ENCODE measurements around a stretch of chr17.

DNA sequence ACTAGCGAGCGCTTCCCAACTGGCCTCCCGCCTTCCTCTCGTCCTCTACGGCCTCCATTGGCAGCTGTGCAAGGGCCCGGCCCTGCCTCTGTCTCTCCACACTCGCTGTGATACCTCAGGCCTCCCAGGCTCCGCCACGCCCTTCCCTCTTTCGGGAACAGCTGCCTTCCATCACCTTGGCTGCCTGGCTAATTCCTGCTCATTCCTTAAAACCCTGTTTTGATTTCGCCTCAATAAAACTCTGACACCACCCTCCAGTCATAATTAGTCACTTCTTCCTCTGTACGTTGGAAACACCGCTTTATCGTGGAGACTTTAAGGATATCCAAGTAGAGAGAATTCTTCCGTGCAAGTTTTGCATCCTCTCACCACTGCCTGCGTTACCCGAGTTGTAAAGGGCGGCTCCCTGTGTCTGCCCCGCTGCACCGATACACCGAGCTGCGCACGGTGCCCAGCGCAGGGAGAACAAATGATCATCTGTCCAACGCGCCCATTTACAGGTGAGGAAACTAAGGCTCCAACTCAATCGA is 927 bp upstream of the SEPTIN9 start:
- RRBS: no CpG with 5 or more reads among the region's 27 CpGs

GRCh38 chr17:77285561-77286567 is 4.6 kb downstream of the SEPTIN9 start:
- RRBS: 3% methylated on average over 3 of the region's 34 CpGs

- RRBS: 0% methylated on average over 5 of the region's 55 CpGs
Observed at GRCh38 chr17:77319310-77320409, 38.4 kb downstream of the SEPTIN9 start.

DNA sequence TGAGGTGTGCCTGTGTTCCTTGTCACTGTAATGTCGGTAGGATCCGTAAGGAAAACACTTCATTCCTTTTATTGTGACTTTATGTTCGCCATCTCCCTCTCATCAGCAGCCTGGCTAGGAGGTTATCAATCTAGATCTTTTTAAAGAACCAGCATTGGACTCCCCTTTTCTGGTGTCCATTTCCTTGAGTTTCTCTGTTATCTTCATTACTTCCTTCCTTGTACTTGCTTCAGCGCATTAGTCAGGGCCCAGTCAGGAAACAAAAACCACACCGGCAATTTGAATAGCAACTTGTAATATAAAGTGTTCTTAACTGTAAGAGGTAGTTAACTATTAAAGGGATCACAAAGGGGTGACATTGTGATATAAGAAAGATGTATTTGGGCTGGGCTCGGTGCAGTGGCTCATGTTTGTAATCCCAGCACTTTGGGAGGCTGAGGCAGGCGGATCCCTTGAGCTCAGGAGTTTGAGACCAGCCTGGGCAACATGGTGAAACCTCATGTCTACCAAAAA is 61.1 kb downstream of the SEPTIN9 start:
- RRBS: no CpG with 5 or more reads among the region's 7 CpGs

DNA sequence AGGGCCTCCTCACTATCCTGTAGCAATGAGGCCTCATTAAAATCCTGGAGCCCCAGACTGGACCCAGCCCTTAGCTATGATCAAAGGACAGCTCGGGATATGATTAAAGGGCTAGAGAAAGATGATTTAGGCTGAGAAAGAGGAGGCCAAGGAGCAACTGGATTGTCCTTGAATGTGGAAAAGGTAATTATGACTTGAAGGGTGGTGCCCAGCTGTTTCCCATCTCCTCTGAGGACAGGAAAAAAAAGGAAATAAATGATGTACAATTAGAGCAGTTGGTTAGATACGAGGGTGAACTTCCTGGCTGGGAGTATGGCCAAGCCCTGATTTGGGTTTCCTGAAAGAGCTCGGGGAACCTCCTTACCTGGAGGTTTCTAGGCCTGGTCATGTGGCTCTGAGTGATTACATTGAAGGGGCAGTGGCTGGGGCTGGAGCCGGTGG is 89.5 kb downstream of the SEPTIN9 start:
- RRBS: no CpG with 5 or more reads among the region's 4 CpGs

DNA sequence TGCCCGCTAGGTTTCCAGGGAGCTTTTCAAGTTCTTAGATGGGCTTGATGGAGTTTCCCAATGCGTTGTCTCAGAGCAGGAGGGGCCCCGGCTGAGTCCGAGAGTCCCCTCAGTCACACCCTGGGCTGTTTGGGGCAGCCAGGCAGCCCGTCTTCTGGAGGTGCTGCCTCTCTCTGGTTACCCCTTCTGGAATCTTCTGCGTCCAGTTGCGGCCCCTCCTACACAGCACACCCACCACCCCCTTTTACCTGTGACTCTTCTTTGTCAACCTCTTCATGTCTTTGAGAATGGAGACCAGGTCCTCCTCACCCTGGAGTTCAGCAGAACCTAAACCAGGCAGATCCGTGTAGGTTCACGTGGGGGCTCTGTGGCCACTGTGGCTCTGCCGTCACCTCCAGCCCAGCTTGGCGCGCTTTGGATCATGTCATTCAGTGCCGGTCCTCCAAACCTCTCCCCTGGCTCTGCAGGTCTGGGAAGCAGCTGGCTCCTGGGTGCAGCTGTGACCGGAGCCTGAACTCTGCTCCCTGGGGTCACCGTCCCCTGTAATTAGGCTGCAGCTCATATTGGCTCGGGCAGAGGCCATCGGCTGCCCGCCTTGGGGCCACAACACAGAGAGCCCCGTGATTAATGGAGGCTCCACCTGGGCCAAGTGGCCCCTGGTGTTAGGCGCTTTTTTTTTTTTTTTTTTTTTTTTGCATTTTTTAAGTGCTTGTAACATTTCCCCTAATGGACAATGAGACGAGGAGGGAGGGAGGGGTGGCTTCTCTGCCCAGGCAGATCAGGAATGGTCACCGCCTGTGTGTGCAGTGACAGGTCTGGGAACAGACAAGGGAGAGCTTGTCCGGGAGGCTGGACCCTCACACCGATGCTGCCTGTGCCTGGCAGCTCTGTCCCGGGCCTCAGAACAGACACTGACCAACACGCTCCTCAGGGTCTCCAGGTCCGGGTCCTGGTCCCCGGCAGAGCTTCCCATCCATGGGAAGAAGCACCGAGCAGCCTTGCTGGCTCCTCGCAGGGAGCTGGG is 107.2 kb downstream of the SEPTIN9 start:
- RRBS: 37% methylated on average over 10 of the region's 30 CpGs

- RRBS: 3% methylated on average over 6 of the region's 32 CpGs
Observed at GRCh38 chr17:77408850-77409756, 127.8 kb downstream of the SEPTIN9 start.

- RRBS: 23% methylated on average over 6 of the region's 18 CpGs
Observed at GRCh38 chr17:77427431-77428177, 146.3 kb downstream of the SEPTIN9 start.

DNA sequence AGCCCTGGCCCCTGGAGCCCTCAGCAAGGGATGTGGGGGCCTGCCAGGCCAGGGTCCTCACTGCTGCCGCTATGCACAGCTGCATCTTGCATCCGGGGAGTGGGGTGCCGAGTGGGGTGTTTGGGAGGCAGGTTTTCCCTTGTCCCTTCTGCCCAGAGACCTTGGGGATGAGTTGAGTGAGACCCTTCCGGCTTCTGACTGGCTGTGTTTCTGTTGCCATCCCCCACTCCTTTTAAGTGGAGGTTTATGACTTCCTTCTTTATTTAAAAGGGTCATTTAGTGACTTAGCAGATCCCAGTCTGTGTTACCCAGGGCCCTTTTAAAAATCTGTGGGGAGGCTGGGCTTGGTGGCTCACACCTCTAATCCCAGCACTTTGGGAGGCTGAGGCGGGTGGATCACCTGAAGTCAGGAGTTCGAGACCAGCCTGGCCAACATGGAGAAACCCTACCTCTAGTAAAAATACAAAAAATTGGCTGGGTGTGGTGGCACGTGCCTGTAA is 179.4 kb downstream of the SEPTIN9 start:
- RRBS: 13% methylated on average over 3 of the region's 7 CpGs

DNA sequence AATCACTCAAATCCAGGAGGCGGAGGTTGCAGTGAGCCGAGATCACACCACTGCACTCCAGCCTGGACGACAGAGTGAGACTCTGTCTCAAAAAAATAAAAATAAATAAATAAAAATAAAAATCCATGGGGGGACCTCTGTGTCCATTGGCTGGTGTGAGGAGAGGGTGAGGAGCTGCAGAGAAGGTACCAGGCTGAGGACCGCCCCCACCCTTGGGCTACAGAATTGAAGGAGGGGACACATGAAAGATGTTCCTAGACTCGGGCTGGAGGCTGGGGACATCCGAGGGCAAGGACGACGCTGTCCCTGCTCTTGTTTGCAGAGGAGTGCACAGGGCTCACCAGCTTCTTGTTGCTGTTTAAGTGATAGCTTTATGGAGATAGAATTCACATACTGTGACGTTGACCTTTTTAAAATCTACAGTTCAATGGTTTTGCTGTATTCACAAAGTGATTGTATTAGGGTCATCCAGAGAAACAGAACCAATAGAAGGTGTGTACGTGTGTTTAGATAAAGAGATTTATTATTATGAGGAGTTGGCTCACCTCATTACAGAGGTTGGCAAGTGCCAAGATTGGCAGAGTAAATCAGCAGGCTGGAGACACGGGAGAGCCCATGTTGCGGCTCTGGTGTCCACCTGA is 180.0 kb downstream of the SEPTIN9 start:
- RRBS: no CpG with 5 or more reads among the region's 12 CpGs

DNA sequence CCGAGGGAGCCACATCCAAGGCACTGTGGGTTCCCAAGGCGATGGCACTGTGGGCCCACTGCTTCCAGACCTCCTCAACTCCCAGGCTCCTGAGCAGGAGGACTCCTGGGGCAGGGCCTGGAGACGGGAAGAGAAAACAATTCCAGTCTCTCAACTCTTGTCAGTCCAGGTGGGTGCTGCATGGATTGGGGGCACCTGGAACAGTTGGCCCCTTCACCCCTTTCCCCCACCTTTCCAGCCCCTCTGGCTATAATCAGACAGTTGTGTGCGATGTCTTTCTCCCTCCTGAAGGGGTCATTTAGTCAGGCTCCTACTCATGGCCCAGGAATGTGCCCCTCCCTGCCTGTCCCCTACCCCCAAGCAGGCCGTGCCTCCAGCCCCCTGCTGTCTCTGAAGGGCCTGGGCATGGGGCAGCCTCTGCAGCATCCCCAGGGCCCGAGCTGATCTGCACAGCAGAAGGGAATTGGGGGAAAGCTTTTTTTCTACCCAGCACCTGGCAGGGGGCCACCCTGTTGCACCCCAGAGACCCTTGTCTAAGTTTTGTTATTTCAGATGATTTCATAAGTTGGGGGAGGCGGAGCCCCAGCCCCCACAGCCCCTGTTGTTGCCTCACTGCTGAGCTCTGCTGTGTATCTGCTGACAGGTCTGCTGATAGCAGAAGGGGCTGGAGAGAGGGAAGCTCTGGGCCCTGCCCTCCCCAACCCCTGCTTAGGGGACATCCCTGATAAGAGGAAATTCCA is 189.8 kb downstream of the SEPTIN9 start:
- RRBS: no CpG with 5 or more reads among the region's 7 CpGs

GRCh38 chr17:77477164-77478050 is 196.1 kb downstream of the SEPTIN9 start:
- RRBS: no CpG with 5 or more reads among the region's 31 CpGs

DNA sequence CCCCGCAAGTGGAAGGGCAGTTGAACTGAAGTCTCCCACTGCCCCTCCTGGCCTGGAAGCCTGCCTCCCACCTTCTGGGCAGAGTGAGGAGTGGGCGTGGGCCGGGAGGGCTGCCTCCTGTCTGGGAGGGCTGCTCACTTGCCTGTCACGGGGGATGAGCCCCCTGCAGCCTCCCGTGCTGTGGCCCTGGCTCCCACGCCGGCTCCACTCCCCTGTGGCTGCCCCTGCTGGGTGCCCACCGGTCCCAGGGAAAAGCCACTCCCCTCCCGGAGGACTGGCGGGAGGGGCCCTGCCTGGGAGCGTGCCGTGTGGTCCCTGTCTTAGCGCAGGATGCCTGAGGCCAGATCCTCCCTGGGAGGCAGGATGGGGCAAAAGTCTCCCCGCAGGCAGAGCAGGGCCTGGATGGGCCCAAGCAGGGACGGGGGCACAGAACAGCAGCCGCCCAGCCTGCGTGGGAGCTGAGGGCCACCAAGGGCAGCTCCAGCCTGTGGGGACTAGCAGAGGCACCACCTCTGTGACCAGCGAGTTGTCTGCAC is 199.2 kb downstream of the SEPTIN9 start:
- RRBS: 4% methylated on average over 5 of the region's 18 CpGs

DNA sequence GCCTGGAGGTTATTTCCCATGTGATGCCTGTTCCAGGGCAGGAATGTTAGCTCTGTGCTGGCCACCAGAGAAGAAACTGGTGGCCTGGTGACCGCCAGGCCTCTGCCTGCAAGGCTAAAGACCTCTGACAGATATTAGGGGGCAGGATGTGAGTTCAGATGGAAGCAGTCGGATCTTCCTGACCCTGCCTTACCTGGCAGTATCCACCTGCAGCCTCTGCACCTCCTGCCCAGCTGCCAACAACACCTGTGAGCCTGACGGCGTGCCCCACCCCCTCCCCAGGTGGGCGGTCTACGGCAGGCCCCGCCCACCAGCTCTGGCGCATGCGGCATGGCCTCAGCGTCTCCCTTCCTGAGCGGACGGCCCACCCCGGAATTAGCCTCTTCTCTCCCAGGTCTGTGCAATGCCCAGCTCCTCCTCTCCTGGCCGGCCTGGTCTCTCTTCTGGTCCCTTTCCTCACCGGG is 266.9 kb downstream of the SEPTIN9 start:
- RRBS: 59% methylated on average over 1 of the region's 15 CpGs

DNA sequence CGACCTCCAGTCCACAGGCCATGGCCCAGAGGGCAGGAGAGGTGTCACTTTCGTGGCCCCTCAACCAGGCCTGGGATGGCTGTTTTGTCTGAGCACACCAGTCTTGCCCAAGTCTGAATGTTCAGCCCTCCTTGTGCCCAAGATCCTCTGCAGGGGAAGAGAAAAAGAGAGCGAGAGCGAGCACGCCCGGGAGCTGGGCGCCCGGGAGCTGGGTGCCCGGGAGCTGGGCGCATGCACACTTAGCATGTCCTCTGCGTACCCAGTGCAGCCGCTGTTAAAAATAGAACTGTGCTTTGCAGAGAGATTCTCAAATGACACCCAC is 273.8 kb downstream of the SEPTIN9 start:
- RRBS: no CpG with 5 or more reads among the region's 12 CpGs

DNA sequence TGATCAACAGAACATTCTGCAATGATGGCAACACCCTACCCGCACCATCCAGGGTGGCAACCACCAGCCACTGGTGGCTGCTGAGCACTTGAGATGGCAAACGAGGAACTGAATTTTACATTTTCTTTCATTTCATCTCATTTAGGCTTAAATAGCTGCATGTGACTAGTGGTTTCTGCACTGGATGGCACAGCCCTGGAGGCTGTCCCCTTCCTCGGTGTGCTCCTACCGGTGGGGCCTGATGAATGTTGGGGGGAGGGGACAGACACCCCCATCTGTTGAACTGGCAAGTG is 224.5 kb upstream of the TNRC6C start:
- RRBS: no CpG with 5 or more reads among the region's 4 CpGs

DNA sequence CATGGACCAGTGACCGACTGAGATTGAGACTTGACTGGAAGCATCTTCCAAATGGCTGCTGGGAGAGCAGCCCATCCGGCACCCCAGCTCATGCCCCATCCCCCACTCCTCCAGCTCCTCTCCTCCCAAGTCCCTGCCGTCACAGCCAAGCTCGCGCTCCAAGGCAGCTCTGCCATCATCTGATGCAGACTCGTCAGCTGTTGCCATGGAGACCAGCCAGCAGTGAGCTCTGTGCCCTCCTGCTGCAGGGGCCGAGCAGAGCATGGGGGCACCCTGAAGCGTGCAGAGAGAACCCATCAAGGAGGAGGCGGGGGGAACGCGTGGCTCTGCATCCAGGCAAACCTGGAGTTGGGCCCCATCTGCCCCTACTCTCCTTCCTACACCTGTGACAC is 74.5 kb upstream of the TNRC6C start:
- RRBS: no CpG with 5 or more reads among the region's 11 CpGs

DNA sequence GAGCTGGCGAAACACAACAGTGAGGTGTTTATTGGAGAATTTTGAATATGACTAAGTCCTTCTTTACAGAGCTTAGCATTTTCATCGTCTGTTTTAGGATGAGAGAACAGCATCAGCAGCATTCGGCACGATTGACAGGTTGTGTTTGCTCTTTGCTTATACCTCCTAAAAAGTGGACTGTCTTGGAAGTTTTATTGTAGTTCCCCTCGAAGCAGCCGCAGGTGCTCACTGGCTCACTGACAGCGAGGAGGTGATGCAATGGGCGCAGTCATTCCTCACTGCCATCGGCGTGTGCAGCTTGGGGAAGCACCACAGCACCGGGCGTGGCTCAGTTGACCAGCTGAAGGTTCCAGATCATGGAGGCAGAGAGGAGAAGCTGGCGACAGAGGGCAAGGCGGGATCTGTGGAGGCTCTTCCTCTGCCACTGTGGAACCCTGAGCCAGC is 72.2 kb upstream of the TNRC6C start:
- RRBS: no CpG with 5 or more reads among the region's 14 CpGs

DNA sequence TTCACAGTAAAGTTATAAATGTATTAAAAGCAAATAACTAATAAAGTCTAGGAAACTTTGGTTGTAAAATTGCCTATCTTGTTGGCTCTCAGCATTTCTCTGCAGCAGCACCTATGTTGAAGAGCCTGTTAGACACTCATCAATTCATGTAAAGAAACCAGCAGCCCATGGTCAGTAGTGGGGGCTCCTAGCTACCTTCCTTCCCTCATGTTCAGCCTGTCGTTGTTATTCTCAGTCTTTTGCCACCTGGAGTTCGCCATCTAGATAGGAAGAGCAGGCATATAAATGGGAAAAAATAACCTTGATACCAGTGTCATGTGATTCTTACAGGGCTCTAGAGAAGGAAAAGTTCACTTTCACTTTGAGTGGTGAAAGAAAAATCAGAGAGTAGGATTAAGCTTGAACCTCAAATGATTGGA is 39.2 kb downstream of the TMC6 start:
- RRBS: no CpG with 5 or more reads among the region's 2 CpGs

DNA sequence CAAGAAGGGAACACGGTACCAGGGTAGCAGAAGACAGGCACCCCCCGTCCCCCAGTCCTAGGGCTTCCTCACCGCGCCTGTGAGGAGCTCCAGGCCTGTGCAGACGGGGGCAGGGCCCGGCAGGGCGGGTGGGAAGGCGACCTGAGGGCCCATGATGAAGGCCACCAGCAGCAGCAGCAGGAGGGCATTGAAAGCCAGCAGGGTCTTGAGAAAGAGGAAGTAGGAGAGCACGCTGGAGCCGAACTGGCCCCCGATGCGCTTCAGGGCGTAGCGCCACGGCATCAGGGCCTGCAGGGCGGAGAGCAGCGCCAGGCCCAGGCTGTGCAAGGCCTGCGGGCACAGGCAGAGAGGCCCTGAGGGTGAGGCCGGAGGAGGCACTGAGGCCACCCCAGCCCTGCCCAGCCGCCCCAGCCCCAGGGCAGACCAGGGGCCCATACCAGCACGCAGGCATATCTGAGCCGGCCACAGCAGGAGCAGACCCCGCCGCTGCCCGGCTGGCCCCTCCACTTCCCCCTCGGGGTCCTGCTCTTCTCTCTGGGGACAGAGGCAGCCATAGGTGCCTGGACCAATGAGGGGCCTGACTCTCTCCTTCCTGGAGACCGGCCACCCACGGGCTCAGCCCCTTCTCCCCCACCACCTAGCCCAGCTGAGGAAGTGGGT is 4.0 kb downstream of the TMC6 start:
- RRBS: no CpG with 5 or more reads among the region's 28 CpGs

All from choroid plexus epithelial cell (primary cell).